Gastroesophageal sphincter (tissue), 4 donors: Measurements from ENCODE around the genes ZG16, ALDOA, GDPD3, MAPK3 and ZNF771.

DNA sequence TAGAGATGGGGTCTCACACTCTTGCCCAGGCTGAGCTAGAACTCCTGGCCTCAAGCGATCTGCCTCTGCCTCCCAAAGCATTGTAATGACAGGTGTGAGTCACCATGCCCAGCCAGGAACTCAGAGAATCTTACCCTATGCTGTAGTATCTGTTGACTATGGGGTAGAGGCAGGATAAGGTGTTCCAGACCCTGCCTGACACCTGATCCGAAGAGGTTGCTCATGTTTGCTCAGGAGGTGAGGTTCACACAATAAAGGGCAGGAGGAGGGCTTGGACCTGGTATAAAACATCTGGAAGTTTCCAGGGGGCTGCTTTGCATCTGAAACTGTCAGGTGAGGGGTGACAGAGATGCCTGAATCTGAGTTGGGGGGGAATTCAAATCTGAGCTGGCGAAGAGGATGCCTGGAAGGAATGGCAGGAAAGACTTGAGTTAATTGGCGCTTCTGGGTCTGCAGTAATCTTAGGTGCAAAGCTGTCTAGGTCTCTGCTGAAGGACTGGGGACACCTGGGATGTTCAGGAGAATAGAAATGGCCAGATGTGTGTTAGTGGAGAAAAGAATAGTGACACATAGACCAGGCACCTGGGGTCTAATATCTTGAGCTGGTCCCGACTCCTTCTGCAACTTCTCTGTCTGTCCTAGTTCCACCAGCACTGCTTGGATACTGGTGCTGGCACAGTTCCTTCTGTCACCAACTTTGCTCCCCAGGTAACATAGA is at the start of gene ZG16:
ZG16 (plus strand) TSS at position 283 of the 718 bp plus-strand sequence.
- PRO-cap: no peak
- RAMPAGE, long total RNA, 4 experiments: no peak in any of the 4 experiments

DNA sequence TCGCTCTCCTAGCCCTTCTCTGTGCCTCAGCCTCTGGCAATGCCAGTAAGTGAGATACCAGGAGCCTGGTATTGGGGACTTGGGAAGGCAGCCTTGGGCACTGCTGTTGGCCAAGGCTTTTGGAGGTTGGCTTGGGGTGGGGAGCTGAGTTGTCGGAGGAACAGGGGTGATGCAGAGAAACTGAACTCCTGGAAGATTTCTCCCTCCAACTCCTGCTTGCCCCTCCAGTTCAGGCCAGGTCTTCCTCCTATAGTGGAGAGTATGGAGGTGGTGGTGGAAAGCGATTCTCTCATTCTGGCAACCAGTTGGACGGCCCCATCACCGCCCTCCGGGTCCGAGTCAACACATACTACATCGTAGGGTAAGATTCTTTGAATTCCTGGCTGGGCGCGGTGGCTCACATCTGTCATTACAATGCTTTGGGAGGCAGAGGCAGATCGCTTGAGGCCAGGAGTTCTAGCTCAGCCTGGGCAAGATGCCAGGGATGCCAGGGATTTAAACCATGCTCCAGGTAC is 1.3 kb downstream of the ZG16 start:
- PRO-cap: no peak
- RAMPAGE, long total RNA, 4 experiments: no peak in any of the 4 experiments

GRCh38 chr16:29805601-29806267 is 595 bp upstream of the MAZ start:
- PRO-cap: no peak
- RAMPAGE, long total RNA, 4 experiments: start-site peak on the minus strand in 1 of 4 experiments, at chr16:29805886-29805913 at its widest, 5 reads per replicate

- PRO-cap: no peak
- RAMPAGE, long total RNA, 4 experiments: no peak in any of the 4 experiments
These were observed 1.5 kb downstream of the MVP start for GRCh38 chr16:29821749-29822159.

DNA sequence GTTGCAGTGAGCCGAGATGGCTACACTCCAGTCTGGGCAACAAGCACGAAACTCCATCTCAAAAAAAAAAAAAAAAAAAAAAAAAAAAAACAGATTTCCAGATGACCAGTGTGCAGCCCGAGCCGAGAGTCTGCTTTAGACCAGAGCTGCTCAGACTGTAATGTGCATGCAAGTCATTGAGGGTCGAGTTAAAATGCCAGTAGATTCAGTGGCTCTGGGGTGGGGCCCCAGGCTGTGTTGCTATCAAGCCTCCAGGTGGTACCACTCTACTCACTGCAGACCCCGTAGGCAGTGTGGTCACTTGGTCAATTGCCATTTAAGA is 3.9 kb downstream of the MVP start:
- PRO-cap: no peak
- RAMPAGE, long total RNA, 4 experiments: no peak in any of the 4 experiments

GRCh38 chr16:29922426-29922906 is 3.6 kb downstream of the KCTD13 start:
- PRO-cap: no peak
- RAMPAGE, long total RNA, 4 experiments: no peak in any of the 4 experiments

DNA sequence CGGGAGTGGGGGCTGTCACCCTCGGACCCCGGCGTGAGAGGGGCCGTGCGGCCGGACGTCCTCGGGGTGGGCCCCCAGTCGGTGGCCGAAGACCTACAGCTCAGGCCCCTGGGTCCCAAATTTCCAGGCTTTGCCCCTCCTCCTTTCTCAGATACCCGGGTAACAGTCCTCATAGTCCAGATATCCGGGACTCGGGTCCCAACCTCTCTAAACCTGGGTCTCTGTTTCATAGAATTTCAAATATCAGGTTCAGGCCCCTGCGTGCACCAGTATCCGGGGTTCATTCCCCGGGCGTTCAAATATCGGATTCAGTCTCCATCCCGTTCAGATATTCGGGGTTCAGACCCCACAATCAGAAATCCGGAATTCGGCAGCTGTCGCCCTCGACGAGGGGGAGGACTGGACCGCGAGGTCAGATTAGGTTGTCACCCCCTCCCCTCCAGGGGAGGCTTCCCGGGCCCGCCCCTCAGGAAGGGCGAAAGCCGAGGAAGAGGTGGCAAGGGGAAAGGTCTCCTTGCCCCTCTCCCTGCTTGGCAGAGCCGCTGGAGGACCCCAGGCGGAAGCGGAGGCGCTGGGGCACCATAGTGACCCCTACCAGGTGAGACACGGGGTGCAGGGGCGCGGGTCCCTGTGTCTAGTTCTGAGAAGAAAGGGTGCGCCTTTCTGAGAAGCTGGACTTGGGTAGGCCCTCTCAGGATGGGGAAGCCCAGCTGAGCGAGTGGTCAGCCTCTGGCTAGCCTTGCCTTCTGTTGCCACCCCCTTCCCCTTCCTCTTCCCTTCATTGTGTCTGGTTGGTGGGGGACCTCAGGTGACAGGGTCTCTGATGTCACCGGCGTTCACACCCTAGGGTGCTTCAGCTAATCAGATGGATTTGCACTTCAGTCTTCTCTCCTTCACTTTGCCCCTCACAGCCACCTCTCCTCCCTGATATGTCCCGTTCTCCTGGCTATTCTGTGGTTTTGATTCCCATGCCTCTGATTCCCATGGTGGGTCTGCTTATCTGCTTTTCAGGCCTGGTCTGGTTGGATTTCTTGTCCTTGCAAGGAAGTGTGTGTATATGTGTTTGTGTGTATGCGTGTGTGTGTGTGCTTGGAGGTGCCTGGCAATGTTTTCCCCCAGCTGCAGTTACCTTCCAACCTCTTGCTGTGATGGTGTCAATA is 763 bp downstream of the TAOK2 start:
- PRO-cap: bidirectional peak, plus-strand start at position 881 of the sequence, minus-strand start at position 642 of the sequence
- RAMPAGE, long total RNA, 4 experiments: no peak in any of the 4 experiments

DNA sequence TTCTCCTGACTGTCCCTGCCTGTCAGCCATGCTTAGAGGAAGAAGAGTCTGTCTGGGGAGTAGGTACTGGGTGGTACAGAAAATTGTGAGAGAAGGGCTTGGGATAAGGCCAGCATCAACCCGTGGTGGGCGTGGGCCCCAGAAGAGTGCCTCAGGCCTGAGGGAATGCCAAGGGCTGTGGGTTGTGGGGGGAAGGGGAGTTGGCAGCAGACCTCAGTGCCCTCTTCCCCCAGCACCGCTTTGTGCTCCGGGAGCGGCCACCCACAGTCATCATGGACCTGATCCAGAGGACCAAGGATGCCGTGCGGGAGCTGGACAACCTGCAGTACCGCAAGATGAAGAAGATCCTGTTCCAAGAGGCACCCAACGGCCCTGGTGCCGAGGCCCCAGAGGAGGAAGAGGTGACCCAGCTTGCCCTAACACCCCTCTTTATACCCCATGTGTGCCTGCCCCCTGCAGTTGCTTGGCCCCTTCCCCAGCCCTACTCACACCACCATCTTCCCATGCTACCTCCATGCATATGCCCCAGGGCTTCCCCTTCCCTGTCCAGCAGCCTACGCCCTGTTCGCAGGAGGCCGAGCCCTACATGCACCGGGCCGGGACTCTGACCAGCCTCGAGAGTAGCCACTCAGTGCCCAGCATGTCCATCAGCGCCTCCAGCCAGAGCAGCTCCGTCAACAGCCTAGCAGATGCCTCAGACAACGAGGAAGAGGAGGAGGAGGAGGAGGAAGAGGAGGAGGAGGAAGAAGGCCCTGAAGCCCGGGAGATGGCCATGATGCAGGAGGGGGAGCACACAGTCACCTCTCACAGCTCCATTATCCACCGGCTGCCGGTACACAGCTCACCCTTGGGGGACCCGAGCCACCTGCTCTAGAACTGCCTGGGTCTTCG is 9.1 kb downstream of the TAOK2 start:
- PRO-cap: no peak
- RAMPAGE, long total RNA, 4 experiments: no peak in any of the 4 experiments

DNA sequence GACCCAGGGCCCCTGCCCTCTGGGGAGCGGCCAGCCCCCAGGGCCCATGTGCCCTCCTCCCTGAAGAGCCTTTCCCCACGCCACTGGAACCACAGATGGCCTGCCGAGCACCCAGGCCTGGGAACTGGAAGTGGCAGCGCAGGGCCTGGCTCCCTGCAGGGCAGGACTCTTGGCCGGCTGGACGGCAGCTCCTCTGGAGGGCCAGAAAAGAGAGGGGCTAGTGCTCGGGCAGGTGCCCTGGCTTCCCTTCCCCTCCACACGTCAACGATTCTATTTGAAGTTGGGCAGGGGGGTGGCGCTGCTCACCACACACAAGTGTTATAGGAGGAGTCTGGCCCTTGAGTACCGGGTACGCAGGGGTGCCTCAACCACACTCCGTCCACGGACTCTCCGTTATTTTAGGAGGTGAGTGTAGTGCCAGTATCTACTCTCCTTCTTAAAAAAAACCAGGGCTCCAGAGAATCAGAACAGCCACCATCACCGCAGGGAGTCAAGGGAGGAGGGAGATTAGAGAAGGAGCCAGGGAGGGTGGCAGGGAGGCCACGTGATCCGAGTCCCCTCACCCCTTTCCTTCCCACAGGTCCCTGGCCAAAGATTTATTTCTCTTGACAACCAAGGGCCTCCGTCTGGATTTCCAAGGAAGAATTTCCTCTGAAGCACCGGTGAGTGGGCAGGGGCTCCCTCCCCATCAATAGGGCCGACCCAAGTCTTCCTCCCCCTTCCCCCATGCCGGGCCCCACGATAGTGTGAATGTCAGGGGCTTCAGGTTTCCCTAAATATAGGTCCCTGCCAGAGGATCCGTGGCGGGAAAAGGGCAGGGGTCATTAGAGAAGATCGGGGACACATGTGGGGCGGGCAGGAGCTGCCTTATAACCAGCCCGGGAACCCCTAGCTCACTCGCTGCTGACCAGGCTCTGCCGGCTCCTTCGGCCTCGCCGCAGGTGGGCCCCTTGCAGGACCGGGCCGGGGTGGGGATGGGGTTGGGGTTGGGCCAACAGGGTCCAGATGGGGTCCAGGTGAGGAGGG is 1.4 kb upstream of the ALDOA start:
- PRO-cap: bidirectional peak, plus-strand start at position 341 of the sequence, minus-strand start at position 97 of the sequence; bidirectional peak, plus-strand start at position 588 of the sequence, minus-strand start at position 492 of the sequence; unidirectional peak, plus-strand start at position 870 of the sequence
- RAMPAGE, long total RNA, 4 experiments: start-site peak on the plus strand in 4 of 4 experiments, centred at positions 340 to 610 of the sequence, 180 to 429 reads per replicate

GRCh38 chr16:30064870-30065920 is at the start of gene ALDOA:
ALDOA (plus strand) TSS chr16:30065760.
- PRO-cap: bidirectional peak, plus-strand start at chr16:30065239, minus-strand start at chr16:30065100; bidirectional peak, plus-strand start at chr16:30065821, minus-strand start at chr16:30065625
- RAMPAGE, long total RNA, 4 experiments: start-site peak on the plus strand in 4 of 4 experiments, at chr16:30065759-30065873 at its widest, 837 to 3,215 reads per replicate; start-site peak on the minus strand in 1 of 4 experiments, at chr16:30065326-30065358 at its widest, 8 reads per replicate

DNA sequence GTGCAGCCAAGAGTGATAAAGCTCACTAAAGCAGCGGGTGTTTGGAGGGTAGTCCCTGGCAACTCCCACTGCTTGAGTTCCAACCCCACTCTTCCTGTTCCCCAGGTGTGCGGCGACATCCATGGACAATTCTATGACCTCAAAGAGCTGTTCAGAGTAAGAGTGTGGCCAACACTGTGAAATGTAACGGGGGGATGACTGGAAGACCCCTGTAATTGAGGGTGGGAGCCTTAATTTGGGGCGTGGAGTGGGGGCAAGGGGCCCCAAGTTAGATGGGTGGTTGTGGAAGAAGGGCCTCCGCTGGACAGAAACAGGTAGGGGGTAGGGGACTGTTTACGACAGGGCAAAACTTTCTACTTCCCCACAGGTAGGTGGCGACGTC is 6.6 kb downstream of the PPP4C start:
- PRO-cap: no peak
- RAMPAGE, long total RNA, 4 experiments: no peak in any of the 4 experiments

DNA sequence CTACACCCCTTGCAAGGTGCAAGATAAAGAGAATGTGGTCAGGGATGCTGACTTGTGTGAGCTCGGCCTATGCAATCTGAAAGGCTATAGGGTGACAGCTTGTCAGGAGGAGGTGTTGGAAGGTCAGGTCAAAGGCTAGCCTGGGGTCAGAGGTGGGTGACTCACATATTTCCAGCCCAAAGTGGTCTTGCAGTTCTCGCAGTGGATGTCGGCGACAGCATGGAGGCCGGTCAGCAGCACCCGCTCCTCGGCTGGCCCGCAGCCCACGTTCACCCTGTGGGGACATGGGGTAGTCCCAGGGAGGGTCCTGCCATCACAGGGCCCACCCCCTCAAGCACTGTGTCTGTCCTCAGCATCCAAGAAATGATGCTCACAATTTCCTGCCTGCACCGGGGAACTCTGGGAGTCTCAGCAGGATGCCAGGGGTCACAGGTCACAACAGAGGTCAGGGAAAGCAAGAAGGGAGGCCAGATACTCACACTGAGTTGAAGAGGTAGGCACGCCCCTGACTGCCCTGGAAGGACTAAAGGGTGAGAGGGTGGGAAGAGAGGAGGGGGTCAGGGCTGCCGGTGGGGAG is 1.3 kb downstream of the YPEL3 start:
- PRO-cap: no peak
- RAMPAGE, long total RNA, 4 experiments: no peak in any of the 4 experiments

DNA sequence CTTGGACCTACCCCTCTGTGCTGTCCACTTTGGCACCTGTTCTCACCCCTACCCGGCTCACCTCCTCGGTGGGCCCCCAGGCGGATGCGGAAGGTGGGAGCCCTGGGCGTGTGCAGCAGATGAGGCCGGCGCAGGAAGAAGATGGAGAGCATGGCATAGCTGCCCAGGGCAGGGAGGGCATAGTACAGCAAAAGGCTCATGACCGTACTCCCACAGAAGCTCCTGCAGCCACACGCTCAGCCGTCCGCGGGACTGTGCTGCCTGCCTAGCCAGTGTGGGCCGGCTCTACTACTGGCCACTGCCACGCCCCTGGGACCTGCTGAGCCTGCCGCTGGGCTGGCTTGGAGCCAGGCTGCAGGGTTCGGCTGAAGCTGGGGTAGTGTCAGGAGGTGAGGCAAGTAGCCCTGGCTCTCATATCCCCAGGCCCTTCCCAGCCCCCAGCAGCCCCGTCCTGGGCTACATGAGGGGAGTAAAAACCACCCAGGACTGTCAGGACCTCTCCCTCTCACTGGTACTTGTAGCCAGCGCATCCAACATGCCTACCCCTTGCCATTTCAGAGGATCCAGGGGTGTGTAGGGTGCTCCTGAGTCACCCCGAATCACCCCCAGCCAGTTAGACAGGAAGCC is at the start of gene GDPD3:
GDPD3 (minus strand) TSS at position 259 of the 627 bp plus-strand sequence.
- PRO-cap: no peak
- RAMPAGE, long total RNA, 4 experiments: no peak in any of the 4 experiments

- PRO-cap: bidirectional peak, plus-strand start at chr16:30123378, minus-strand start at chr16:30123234
- RAMPAGE, long total RNA, 4 experiments: start-site peak on the minus strand in 3 of 4 experiments, at chr16:30123059-30123135 at its widest, 16 to 21 reads per replicate
These were observed at the start of gene MAPK3 for GRCh38 chr16:30122449-30123878. MAPK3 (minus strand) TSS chr16:30123220.

GRCh38 chr16:30355608-30356089 is 541 bp upstream of the CD2BP2 start:
- PRO-cap: bidirectional peak, plus-strand start at chr16:30355936, minus-strand start at chr16:30355851
- RAMPAGE, long total RNA, 4 experiments: start-site peak on the plus strand in 1 of 4 experiments, at chr16:30355903-30355924 at its widest, 8 reads per replicate

- PRO-cap: unidirectional peak, plus-strand start at chr16:30407296; unidirectional peak, plus-strand start at chr16:30407338; bidirectional peak, plus-strand start at chr16:30407629, minus-strand start at chr16:30407486
- RAMPAGE, long total RNA, 4 experiments: start-site peak on the plus strand in 4 of 4 experiments, at chr16:30407606-30407636 at its widest, 19 to 104 reads per replicate
These were observed at the start of gene ZNF771 for GRCh38 chr16:30406920-30407873. ZNF771 (plus strand) TSS chr16:30407606.

DNA sequence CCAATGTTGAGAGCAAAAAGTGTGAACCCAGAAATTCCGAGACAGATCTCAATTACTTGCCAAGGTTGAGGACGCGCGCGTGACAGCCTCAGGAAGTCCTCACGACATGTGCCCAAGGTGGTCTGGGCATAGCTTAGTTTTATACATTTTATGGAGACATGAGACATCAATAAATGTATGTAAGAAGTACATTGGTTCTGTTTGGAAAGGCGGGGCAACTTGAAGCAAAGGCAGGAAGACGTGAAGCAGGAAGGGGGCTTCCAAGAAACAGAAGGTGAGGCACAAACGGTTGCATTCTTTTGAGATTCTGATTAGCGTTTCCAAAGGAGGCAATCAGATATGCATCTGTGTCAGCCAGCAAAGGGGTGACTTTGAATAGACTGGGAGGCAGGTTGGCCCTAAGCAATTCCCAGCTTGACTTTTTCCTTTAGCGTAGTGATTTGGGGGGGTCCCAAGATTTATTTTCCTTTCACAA is 586 bp upstream of the ZNF747 start:
- PRO-cap: no peak
- RAMPAGE, long total RNA, 4 experiments: no peak in any of the 4 experiments

- PRO-cap: no peak
- RAMPAGE, long total RNA, 4 experiments: start-site peak on the plus strand in 1 of 4 experiments, at chr16:30710986-30711085 at its widest, 33 reads per replicate
These were observed 11.8 kb downstream of the SRCAP start for GRCh38 chr16:30710670-30711177.

DNA sequence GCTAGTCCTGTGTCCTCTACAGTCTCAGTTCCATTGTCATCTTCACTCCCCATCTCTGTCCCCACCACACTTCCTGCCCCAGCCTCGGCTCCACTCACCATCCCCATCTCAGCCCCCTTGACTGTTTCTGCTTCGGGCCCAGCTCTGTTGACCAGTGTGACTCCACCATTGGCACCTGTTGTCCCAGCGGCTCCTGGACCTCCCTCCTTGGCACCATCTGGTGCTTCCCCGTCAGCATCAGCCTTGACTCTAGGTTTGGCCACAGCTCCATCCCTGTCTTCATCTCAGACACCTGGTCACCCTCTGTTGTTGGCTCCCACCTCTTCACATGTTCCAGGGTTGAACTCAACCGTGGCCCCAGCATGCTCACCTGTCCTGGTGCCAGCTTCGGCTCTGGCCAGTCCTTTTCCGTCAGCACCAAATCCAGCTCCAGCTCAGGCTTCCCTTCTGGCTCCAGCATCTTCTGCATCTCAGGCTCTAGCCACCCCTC is 16.7 kb upstream of the TMEM265 start:
- PRO-cap: no peak
- RAMPAGE, long total RNA, 4 experiments: no peak in any of the 4 experiments

DNA sequence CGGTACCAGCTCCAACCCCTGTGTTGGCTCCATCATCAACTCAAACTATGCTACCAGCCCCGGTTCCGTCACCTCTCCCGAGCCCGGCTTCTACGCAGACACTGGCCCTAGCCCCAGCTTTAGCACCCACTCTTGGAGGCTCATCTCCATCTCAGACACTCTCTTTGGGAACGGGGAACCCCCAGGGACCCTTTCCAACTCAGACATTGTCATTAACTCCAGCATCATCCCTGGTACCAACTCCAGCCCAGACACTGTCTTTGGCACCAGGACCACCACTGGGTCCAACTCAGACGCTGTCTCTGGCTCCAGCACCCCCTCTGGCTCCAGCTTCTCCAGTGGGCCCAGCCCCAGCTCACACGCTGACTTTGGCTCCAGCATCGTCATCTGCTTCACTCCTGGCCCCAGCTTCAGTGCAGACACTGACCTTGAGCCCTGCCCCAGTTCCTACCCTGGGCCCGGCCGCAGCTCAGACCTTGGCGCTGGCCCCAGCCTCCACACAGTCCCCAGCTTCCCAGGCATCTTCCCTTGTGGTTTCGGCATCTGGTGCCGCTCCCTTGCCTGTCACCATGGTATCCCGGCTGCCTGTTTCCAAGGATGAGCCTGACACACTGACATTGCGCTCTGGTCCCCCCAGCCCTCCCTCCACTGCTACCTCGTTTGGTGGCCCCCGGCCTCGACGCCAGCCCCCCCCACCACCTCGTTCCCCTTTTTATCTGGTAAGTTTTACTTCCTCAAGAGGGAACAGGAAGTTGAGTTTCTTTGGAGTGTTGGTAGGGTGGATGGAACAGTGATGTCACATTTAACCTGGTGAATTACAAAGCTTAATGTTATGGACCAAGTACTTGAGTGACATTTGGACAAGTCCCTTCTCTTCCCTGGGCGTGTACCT is 15.8 kb upstream of the TMEM265 start:
- PRO-cap: no peak
- RAMPAGE, long total RNA, 4 experiments: no peak in any of the 4 experiments